Tibial artery (tissue), 1 donor: ENCODE results near the genes C1orf122, YRDC and MTF1.

GRCh38 chr1:37552394-37552878 is 1.7 kb downstream of the SNIP1 start:
- PRO-cap, result no peak

GRCh38 chr1:37807250-37807980 is at the start of gene C1orf122:
Gene C1orf122 (plus strand): TSS chr1:37807790.
- PRO-cap, result unidirectional peak, plus-strand start at chr1:37807765

DNA sequence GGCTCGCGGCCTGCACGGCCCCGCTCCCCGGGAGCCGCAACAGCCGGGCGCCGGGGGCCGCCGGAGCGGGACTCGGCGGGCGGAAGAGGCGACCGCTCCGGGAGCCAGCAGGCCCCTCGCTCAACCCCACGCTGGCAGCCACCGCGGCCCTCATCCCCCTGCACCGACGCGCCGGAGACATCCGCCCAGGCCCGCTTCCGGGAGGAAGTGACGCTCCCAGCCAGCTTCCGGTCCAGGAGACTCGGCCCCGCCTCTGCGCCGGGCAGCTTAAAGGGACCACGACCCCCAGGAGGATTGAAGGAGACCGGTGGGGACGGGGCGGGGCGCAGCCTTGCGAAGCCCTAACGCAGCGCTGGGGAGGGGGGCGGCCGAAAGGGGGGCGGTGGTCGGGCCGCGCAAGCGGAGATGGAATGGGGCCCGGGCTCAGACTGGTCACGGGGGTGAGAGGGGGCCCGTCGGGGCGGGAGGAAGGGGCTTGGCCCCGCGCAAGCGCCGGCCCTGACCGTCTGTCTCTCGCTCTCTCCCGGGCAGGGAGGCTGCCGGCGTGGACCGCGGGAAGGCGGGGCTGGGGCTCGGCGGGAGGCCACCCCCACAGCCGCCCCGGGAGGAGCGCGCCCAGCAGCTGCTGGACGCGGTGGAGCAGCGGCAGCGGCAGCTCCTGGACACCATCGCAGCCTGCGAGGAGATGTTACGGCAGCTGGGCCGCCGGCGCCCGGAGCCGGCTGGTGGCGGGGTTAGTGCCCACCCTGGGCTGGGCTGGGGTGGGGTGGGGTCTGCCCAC is at the start of gene YRDC:
Gene YRDC (minus strand): TSS at position 209 of the 781 bp plus-strand sequence.
- PRO-cap, result bidirectional peak, plus-strand start at position 297 of the sequence, minus-strand start at position 209 of the sequence; bidirectional peak, plus-strand start at position 592 of the sequence, minus-strand start at position 531 of the sequence

- PRO-cap, result no peak
Observed at GRCh38 chr1:37811620-37812356, 3.8 kb upstream of the YRDC start.

GRCh38 chr1:37859340-37859939 is at the start of gene MTF1:
Gene MTF1 (minus strand): TSS chr1:37859592.
- PRO-cap, result bidirectional peak, plus-strand start at chr1:37859764, minus-strand start at chr1:37859592

DNA sequence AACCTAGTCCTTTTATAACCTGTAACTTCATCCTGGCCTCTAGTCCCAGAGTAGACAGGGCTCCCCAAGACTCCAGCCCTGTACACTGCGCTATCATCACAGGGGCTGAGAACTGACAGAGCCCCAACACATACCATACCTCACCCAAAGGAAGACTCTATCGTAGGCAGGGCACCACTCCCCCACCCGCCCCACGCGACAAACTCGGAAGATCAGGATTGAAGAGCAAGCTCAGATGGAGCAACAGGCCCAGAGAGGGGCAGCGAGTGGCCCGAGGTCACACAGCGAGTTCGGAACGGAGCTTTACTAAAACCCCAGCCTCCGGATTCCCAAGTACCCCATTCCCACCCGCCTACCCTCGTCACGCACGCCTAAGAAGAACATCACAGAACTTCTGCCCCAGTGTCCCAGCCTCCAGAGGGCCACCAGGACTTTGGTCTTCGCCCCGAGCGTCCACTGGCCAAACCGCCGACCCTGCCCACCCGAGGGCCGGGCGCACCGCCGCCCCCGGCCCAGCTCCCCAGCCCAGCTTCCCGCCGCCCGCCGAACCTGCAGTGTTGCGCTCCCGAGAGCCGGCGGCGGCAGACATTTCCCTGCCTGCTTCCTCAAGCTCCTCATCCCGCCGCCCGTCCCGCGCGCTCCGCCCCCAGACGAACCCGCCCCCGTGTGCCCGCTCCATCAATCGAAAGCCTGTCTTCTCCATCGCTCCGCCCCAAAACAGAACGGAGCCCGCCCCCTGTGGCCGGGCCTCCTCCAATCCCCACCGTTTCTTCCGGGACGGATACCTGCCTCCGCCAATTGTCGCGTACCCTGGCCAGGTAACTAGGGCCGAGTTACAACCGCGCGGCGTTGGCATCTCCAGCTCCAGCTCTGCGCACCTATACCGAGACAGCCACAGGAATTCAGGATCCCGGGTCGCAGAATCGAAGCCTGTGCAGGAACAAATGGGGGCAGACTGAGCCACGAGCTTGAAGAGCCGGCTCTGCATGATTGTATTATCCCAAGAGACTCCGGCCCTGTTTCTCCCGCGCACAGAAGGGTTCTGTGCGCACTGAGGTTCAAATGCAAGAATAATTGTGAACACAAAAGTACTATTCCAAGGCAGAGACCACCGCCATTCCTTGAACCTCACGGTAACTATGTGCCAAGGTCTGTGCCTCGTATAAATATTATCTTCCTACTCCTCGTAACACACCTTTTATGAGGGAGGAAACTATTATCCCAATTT is 15.3 kb downstream of the INPP5B start:
- PRO-cap, result unidirectional peak, minus-strand start at position 573 of the sequence; unidirectional peak, minus-strand start at position 628 of the sequence

GRCh38 chr1:37945678-37946494 is 967 bp downstream of the INPP5B start:
- PRO-cap, result bidirectional peak, plus-strand start at chr1:37946436, minus-strand start at chr1:37946251

DNA sequence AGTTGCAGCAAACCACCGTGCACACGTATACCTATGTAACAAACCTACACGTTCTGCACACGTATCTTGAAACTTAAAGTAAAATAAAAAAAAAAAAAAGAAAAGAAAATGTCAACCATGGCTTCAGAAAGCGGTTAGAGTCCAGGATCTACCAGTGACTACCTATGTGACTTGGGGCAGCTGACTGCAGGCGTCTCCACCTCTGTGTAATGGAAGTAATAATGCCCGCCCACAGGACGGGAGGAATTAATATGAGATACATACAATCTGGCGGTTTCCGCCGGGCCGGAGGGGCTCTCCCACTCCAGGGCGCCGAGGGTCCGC is 5.8 kb upstream of the SF3A3 start:
- PRO-cap, result unidirectional peak, plus-strand start at position 165 of the sequence

- PRO-cap, result no peak
Observed at GRCh38 chr1:38243236-38243669, 196.7 kb upstream of the POU3F1 start.

- PRO-cap, result unidirectional peak, minus-strand start at chr1:39090402
Observed at GRCh38 chr1:39089913-39090582, 63.9 kb downstream of the NDUFS5 start.

DNA sequence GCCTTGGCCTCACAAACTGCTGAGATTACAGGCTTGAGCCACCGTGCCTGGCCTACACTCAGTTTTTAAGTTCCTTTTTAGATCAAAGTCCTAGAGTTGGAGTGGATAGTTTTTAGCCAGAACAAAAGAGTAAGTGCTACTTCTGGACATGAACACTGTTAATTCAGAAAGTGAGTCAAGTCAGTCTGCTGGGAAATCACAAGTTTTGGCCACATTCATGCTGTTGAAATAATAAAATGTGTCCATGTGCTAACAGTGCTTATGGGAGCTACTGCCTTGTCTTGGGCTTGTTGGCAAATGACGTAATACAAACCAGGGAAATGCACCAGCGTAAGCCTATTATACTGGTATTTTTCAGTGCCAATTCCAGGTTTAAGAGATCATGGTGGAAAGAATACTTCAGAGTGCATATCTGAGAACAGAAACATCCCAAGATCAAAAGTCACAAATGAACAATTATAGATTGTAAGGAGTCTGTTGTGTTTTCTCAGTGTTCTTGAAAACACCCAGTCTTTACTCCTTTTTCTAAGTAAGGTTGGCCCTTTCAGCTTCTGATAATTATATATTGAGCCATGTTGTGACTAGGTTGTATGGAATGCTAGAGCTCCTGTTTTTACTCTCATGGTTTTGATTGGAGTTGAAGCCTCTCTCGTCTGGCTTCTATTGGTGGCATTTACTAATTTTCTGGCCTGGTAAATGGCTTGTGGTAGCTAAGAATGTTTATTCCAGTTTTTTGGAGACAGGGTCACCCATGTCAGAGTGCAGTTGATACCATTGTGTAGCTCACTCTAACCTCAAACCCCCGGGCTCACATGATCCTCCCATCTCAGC is 84.5 kb downstream of the NDUFS5 start:
- PRO-cap, result no peak

DNA sequence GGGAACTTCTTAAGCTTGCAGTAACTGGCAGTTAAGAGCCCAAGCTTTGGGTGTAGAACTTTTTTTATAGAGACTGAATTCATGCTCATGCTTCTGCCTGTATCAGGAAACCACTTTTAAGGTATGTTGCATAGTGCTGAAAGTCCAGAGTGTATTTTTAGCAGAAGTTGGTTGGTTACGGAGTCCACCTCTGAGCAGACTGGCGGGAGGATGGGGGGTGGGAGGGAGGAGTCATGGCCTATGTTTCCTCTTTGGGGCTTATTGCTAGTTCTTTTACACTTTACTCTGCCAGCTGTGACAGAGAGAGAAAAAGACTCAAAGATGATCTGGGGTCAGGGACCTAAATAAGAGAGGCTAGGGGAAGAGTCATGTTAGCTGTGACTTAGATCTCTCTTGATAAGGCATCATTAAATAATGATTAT is 11.1 kb downstream of the MACF1 start:
- PRO-cap, result no peak

- PRO-cap, result no peak
Observed at GRCh38 chr1:39216311-39216871, 11.9 kb downstream of the MACF1 start.

GRCh38 chr1:39281972-39282629 is 77.6 kb downstream of the MACF1 start:
- PRO-cap, result no peak

DNA sequence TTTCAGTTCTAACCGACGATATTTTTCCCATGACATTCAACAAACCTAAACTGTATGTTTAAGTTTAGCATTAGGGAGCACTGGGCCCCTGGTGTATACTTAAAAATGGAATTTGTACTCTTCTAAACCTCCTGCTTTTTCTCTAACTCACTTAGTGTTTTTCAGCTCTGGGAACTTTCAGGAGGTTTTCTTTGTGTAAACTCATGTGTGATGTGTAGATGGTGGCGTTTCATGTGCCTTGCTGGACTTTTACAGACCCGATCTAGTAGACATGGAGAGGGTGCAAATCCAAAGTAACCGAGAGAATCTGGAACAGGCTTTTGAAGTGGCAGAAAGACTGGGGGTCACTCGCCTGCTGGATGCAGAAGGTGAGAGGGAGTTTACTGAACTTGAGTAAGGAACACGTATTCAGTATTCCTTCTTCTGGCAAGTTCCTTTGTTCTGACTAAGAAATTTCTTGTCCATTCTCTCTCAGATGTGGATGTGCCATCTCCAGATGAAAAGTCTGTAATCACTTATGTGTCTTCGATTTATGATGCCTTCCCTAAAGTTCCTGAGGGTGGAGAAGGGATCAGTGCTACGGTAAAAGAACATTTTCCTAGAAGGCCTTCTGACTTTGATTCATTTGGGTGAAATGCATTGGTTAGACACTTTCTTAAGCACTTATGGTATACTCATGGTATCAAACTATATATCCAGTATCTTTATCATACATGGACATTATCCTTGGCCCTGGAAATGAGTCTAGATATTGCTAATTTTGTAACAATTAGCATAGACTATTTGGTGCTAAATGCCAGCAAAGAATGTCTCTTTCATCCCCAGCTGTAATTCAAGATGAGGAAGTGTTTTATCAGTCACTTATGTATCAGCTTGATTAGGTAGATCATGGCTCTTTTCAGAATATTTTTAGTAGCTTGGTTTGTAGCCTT is 78.7 kb downstream of the MACF1 start:
- PRO-cap, result no peak

GRCh38 chr1:39333473-39334223 is 129.2 kb downstream of the MACF1 start:
- PRO-cap, result no peak

DNA sequence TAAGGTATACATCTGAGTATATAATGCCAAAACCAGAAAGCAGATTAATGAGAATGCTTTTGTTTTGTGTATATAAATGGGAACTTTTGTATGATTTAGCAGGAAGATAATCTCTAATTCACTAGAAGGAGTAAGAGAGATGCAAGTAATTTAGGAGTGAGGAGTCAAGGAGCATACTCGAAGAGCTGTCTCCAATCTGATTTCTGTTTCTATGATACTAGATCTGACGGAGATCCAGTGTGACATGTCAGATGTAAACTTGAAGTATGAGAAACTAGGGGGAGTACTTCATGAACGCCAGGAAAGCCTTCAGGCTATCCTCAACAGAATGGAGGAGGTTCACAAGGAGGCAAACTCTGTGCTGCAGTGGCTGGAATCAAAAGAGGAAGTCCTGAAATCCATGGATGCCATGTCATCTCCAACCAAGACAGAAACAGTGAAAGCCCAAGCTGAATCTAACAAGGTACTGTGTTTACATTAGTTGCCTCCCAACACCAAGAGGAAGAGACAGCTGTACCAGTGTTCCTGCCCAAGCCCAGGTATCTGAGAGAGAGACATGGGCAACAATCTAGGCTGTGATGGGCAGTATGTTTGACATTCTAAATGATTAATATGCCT is 112.3 kb upstream of the BMP8A start:
- PRO-cap, result no peak

DNA sequence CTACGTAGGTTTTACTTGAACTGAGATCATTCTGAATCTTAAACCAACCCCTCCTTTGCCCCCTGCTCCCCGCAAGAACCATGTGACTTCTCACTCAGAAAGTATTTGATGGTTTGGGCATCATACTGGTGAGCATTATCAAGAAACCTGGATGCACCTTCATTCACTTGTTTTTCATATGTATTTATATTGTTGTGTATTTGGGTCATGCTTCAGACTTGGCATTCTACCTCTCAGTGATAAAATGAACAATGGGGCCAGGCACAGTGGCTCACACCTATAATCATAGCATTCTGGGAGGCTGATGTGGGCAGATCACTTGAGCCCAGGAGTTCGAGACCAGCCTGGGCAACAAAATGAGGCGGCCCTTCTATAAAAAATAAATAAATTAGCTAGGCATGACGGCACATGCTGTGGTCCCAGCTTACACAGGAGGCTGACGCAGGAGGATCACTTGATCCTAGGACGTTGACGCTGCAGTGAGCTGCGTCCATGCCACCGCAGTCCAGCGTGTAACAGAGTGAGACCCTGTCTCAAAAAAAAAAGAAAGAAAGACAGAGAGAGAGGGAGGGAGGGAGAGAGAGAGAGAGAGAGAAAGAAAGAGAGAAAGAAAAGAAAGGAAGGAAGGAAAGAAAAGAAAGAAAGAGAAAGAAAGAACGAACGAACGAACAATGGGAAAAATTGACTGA is 98.0 kb upstream of the BMP8A start:
- PRO-cap, result no peak

DNA sequence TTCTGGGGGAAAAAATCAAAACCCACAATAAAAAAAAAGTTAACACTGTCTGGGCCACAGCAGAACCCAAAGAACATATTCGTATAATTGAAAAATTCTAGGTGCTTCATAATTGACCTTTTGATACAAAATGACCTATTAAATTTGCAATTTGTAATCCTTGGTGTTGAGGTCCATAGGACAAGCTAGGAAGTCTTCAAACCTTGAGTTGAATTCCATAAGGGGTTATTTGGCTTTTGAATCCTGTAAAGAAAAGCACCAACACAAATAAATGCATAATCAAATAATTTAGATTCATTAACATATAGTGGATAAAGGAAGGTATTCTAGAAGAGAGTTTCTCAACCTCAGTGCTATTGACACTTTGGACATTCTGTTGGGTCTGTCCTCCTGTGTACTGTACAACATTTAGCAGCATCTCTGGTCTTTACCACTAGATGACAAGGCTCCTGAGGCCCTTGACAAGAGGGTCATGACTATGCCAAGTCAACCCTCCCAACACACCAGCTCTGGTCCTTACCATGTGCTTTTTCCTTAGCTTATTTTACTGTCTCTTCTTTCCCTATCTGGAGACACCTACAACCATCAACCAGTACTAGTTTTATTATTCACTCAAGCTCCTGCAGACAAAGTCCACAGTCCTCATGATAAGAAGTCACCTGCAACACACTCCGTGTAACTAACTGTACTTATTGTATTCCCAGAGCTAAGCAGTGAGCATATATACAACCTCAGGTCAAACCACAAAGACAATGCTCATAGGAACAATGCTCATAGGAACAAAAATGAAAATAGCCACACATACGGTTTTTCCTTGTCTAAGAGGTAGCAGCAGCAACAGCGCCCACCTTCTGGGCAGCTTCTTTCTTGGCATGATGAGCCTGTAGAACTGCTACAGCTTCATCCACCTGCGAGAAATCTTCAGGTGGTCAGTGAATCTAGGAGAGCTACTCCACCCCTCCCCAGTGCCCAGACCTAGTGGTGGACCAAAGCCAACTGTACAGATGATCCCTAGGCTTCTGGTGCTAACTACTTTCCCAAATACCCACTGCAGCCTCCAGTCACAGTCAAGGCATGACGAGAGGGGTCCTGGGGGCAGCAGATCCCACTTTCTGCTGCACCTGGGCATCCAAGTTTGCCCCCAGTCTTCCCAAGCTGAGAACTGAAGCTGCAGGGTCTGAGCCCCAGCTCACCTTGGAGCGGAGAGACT is 15.3 kb downstream of the PABPC4 start:
- PRO-cap, result no peak

- PRO-cap, result no peak
Observed at GRCh38 chr1:39563956-39564872, 12.4 kb downstream of the PABPC4 start.